Urinary bladder (tissue), 3 donors: ENCODE data around the genes TAGLN3, GCSAM and CFAP44.

GRCh38 chr3:111324079-111324638, 217.8 kb upstream of the CD96 start:
- PRO-cap, result no peak
- RAMPAGE, long total RNA, result no peak

GRCh38 chr3:111547104-111548127, 5.4 kb downstream of the CD96 start:
- PRO-cap, result no peak
- RAMPAGE, long total RNA, result no peak

DNA sequence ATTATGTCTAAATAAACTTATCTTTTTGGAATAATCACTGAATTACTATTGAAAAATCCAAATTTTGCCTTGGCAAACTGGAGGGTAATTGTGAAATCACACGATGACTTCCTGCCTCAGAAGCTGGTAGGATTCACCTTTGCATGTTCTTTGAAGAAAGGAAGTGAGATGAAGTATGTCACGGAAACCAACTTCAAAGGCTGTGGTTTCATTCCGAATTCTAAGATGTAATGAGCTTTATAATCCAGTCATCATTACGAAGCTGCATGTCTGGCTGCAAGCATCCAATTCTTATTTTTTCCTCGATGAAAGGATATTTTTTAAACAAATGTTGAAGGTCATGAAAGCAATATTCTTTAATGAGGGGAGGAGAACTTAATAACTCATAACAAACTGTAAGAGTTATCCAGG, 15.1 kb upstream of the ZBED2 start:
- PRO-cap, result no peak
- RAMPAGE, long total RNA, result no peak

- PRO-cap, result no peak
- RAMPAGE, long total RNA, result no peak
Observed at GRCh38 chr3:111733122-111733655, 58.7 kb downstream of the PLCXD2 start.

- PRO-cap, result unidirectional peak, minus-strand start at chr3:111783065; unidirectional peak, minus-strand start at chr3:111783083
- RAMPAGE, long total RNA, result no peak
Observed at GRCh38 chr3:111782731-111783563, 76.1 kb upstream of the PHLDB2 start.

- PRO-cap, result no peak
- RAMPAGE, long total RNA, result no peak
Observed at GRCh38 chr3:111998410-111999448, at the start of gene TAGLN3. TSS of gene TAGLN3 (plus strand) at chr3:111998922.

DNA sequence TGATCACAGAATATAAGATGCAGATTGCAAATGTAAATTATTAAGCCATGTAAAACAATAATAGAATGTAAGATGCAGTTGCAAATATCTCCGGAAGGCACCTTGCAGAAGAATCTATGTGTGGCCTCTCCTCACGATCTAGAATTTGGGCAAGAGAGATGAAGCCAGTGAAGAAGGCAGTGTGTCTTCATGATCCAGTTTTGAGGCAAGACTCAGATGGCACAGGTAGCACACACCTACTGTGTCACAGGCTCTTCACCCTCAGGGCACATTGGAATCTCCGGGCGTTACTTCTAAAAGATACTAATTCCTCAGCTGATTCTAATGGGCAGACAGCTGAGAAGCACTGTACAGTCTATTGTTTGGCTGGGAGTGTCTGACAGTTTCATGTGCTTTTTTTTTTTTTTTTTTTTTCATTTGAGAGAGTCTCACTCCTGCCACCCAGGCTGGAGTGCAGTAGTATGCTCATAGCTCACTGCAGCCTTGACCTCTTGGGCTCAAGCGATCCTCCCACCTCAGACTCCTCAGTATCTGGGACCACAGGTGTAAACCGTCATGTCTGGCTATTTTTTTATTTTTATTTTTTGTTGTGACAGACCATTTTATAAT, 3.8 kb downstream of the C3orf52 start:
- PRO-cap, result no peak
- RAMPAGE, long total RNA, result no peak

DNA sequence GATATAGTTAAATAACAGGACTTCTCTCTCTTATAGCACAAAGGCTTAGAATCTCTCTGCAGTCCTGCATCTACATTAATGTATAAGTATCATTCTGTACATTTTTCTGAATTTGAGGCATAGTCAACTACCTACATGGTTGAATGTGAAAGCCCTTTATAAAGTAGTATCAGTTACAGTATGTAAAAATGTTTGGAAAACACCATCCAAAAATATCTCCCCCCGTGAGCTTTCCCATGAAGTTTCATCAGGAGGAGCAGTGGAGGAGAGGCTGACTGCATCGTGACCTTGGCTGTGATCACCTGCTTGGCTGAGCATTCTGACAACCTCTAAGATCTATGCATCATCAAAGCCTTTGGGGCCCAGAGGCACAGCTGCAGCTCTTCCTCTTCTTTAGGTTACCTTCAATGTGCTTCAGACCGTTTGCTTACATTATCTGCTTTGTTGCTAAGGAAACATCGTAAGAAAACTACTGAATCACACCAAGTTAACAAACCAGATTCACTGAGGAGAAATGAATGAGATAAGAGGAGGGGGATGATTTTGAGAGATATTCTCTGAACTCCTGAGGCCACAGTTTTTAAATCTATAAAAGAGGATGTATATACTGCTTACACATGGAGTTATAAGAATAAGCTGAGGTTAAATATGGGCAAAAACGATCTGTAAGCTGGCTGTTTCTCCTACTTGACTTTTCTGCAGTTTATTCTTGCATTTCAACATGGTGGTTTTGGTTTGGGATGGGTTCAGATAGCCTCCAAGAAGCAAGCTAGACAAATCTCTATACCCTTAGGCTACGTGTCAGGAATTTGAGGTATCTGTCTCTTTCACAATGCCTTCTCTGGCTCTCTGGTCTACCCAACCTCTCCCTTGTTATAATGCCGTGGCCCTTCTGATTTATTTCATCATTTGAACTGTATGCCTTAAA, 4.1 kb downstream of the GCSAM start:
- PRO-cap, result no peak
- RAMPAGE, long total RNA, result no peak

- PRO-cap, result no peak
- RAMPAGE, long total RNA, result no peak
Observed at GRCh38 chr3:112132401-112133640, at the start of gene GCSAM. TSS of gene GCSAM (minus strand) at chr3:112133248.

DNA sequence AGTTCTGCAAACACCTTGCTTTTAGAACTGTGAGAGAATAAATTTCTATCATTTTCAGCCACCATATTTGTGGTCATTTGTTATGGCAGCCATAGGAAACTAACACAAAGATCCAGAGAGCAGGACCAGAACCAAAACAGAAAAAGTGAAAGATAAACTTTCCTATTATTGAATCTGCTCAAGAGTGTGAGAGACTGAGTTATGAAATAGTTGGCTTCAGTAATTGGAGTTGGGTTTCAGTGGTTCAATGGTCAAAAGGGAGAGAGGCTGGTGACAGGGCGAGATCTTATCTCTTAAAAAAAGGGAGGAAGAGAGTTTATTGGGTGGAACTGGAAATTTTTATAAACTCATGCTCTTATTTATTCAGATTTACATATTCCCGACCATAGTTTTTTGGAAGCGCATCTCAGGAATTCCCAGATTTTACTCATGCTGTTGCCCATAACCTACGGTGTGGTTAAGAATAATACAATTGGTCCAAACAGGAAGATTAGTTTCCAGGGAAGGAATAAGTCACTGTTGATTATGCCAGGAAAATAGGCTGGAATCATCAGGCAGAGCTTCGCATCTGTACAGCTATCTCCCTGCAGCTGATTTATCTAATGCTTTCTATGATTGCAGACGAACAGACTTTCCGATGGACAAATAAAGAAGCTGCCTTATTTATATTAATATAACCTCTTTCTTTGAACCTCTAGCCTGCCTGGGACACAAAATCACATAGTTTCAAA, 41.4 kb downstream of the CD200 start:
- PRO-cap, result unidirectional peak, plus-strand start at position 539 of the sequence
- RAMPAGE, long total RNA, result no peak

- PRO-cap, result unidirectional peak, plus-strand start at chr3:112560964
- RAMPAGE, long total RNA, result no peak
Observed at GRCh38 chr3:112560730-112561056, 1.1 kb downstream of the ATG3 start.

- PRO-cap, result no peak
- RAMPAGE, long total RNA, result no peak
Observed at GRCh38 chr3:112605461-112605913, 35.5 kb downstream of the CCDC80 start.

DNA sequence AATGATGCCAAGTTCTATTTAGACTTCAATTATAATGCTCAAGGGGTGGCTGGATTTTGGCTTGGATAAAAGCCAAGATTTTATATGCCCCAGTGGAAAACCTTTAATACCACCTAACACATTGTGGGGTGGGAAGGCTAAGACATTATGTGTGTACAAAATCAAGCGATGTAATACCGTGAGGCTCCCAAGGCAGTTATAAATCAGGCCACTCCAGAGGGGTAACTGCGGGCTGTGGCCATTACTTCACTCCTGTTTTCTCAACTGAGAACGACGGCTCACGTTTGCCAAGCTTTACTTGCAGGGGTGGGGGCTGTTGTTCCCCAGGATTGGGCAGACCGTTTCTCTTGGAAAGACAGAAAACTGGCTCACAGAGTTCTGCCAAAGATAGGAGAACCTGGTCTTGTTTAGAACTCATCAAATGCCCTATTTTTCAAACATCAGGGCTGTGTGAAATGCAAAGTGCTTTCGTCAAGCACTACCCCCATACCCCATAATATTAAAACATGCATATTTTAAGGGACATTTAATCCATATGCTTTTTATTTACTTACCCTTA, 42.8 kb upstream of the BOC start:
- PRO-cap, result no peak
- RAMPAGE, long total RNA, result no peak

- PRO-cap, result unidirectional peak, plus-strand start at chr3:113276368
- RAMPAGE, long total RNA, result no peak
Observed at GRCh38 chr3:113275555-113276585, 64.5 kb downstream of the BOC start.

GRCh38 chr3:113440848-113441811, at the start of gene CFAP44:
TSS of gene CFAP44 (minus strand) at chr3:113441493.
- PRO-cap, result bidirectional peak, plus-strand start at chr3:113441576, minus-strand start at chr3:113441493
- RAMPAGE, long total RNA, result no peak

- PRO-cap, result no peak
- RAMPAGE, long total RNA, result no peak
Observed at GRCh38 chr3:113534307-113534733, 2.0 kb downstream of the SIDT1 start.

DNA sequence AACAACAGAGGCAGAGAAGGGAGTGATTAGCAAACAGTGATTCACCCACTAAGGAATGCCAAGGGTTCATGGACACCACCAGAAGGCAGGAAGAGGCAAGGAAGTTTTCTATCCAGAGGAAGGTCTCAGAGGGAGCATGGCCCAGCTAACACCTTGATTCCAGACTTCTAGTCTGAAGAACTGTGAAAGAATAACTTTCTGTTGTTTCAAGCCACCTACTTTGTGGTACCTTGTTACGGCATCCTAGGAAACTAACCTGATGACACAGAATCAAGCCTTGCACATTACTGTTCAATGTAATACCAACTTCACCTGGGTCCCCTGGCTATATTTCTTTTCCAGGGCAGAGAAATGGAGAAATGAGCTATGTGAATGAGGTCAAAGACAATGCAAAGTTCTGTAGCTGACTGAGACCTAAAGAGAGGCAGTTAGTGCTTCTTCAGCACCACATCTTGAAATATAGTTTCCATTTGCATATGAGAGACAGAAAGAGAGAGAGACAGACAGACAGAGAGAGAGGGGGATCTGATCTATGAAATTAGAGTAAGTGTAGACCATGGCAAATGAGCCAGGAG, 25.3 kb downstream of the SIDT1 start:
- PRO-cap, result no peak
- RAMPAGE, long total RNA, result no peak

- PRO-cap, result no peak
- RAMPAGE, long total RNA, result no peak
Observed at GRCh38 chr3:113660159-113661654, 35.7 kb downstream of the USF3 start.

DNA sequence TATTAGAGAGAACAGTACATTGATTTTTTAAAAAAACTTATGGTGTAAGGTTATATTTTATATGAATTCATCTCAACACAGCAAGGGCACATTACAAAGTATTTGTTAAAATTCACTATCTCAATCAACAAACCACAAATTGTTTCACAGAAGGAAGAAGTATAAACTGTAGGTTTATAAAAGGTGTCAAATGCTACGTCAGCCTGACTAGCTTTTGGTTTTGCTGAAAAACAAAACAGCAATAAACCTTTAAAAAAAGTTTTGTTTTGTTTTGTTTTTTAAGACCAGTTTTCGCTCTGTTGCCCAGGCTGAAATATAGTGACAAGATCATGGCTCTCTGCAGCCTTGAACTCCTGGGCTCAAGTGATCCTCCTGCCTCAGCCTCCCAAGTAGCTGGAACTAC, 4.0 kb downstream of the NAA50 start:
- PRO-cap, result no peak
- RAMPAGE, long total RNA, result no peak

DNA sequence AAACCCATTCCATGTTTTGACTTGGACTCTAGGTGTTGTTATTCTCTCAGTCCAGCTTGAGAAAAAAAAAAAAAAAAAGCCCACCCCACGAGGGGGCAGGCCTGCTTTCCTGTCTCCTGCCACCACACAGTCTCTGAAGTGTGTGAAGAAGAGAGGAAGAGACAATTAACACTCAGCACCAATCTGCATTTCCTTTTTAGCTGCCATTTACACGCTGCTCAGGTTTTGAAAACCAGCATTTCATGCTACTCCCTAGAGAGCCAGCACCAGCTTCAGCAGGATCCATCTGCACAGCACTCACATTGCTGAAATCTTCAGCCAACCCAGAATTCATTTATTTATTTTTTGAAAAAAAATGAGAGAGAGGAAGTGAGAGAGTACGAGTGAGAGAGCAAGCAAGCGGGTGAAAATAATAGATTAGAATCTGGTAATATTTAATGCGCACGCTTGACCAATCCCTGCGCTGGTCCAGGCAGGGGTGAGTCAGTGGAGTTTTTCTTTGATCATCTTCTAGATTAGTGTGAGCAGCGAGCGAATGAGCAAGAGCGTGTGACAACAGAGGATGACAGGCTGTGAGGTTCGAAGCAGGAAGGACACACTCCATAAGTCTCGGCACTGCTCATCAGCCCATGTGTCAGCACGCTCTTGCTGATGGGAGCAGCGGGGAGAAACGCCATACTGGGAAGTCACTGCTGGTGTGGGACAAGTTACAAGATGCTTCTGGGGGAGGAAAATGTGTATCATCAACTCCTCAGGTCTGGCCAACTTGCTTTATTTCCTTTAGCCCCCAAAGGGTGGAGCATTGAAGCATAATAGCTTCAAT, 23.4 kb downstream of the ZNF80 start:
- PRO-cap, result unidirectional peak, plus-strand start at position 136 of the sequence; bidirectional peak, plus-strand start at position 542 of the sequence, minus-strand start at position 314 of the sequence
- RAMPAGE, long total RNA, result no peak